Measurements from ENCODE around the gene TTC17.

GRCh38 chr11:35153866-35154291 is 14.9 kb downstream of the CD44 start:
- PRO-cap, 2 experiments = no peak in any of the 2 experiments
- RAMPAGE, long total RNA, 4 experiments = no peak in any of the 4 experiments

DNA sequence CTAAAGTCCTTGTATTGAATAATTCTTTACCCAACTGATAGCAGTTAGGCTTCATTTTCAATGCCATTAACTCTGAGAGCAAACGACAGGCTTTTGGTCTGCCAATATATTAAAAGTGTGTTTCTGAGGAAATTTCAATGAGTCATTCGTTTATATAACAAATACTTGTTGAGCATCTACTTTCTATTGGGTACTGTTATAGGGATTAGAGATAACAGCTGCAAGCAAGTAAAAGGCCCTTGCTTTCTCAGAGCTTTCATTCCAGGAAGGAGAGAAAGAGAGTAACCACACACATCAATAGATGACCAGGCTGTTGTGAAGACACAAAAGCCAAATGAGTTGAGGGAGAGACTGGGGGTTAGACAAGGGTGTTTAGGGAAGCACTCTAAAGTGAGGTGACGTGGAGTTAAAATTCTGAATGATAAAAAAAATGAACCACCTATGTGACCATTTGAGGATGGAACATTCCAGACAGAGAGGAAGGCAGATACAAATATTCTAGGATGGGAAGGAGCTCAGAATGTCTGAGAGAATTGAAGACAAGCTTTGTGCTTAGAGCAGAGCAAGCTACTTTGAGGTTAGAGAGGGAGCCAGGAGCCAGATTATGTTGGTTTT is 35.8 kb downstream of the CD44 start:
- PRO-cap, 2 experiments = no peak in any of the 2 experiments
- RAMPAGE, long total RNA, 4 experiments = start-site peak on the plus strand in 1 of 4 experiments, centred at position 190 of the sequence, 7 reads per replicate

DNA sequence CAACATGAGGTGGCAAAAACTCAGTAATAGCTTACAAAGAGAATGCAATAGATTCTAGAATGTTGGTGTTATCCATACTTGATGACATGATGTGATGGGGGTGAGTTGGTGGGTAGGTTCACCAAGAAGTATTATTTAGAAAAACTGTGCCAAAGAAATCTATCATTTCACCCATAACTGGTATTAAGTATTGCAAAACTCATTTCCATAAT is 39.6 kb downstream of the CD44 start:
- PRO-cap, 2 experiments = no peak in any of the 2 experiments
- RAMPAGE, long total RNA, 4 experiments = no peak in any of the 4 experiments

DNA sequence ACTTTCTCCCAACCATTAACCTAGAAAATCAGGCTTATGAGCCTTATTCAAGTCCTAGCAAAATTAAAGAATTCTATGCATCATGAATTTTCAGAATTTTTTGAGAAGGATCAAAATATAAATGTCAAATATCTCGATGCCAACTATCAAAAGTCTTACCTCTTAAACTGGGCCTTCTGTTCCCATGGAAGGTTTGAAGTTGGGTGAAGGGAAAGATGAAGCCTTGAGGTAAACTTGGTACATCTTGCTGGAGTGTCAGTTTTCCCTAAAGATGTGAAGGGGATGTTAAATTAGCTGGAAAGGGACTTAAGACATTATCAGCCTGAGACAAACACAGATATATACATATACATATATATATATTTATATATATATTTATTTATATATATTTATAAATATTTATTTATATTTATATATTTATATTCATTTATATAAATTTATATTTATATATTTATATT is 42.4 kb downstream of the CD44 start:
- PRO-cap, 2 experiments = no peak in any of the 2 experiments
- RAMPAGE, long total RNA, 4 experiments = no peak in any of the 4 experiments

DNA sequence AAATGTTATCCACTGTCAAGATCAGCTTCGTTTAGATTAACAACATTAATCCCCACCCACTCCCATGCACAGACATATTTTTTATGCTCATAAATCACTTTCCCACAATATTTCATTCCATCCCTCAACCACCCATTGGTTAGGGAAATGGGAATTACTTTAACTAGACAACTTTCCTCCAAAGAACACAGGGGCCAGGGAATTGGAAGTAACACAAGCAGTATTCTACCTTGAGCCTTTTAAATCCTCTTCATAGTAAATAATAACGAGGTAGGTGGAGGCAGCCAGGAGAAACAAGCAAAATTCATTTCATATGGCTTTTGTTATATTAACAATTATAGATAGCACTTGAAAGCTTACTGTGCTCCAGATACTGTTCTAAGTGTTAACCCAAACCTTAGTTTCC is 87.2 kb downstream of the CD44 start:
- PRO-cap, 2 experiments = no peak in any of the 2 experiments
- RAMPAGE, long total RNA, 4 experiments = no peak in any of the 4 experiments

DNA sequence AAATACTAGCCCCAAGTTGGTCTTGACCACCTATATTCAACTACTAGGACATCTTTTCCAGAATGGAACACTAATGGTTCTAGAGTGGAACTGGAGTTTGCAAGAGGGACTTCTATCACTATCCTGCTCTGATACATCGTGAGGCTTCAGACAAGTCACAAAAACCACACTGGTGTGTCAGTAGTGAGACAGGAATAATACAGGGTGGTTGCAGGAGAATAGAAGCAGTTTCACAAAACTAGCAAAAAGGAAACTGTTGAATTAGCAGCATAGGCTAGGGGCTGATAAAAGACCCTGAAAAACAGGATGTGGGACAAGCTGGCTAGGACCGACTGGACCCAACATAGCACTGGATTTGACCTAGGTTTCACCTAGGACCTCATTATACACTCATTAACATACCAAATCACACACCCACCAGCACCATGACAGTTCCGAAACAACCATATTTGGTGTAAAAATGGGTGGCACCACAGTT is 76.4 kb downstream of the SLC1A2 start:
- PRO-cap, 2 experiments = no peak in any of the 2 experiments
- RAMPAGE, long total RNA, 4 experiments = no peak in any of the 4 experiments

- PRO-cap, 2 experiments = no peak in any of the 2 experiments
- RAMPAGE, long total RNA, 4 experiments = no peak in any of the 4 experiments
These were observed 51.8 kb downstream of the SLC1A2 start for GRCh38 chr11:35367549-35368051.

DNA sequence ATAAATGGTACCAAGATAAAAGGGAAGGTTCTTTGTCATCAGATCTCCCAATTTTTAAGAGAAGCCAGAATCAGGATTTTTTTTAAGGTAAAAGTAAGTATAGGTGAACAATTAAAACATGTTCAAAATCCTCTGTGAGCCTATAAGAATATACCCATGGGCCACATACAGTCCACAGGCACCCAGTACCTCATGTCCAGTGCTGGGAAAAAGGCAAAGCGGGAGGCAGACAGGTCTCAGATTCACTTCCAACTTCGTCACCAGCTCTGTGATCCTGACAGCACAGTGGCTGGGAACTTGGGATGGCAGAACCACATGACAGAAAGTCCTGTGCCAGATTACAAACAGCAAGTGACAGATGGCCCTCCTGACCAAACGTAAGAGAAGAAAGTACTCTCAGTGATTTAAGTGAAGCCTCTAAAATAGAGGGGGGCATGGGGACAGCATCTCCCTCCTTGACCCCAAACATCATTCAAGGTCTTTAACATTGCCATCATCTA is 5.8 kb downstream of the SLC1A2 start:
- PRO-cap, 2 experiments = no peak in any of the 2 experiments
- RAMPAGE, long total RNA, 4 experiments = no peak in any of the 4 experiments

DNA sequence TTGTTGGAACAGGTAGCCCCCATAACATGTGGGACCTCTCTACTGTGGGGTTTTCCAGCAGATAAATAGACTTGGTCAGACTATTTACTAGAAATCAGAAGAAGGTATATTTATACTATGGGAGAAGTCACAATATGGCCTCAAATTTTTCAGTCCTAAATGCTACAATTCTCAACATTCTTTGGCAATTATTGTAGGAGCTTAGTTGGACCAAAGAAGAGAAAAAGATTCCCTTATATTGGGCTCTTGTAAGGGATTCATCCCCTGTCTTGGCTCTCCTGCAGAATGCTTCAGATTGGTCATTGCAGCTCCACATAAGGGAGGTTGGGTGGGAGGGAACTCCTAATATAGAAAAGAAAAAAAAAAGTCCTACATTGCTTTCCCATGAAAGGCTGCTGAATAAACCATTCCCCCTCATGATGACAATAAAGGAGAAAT is 4.7 kb upstream of the SLC1A2 start:
- PRO-cap, 2 experiments = no peak in any of the 2 experiments
- RAMPAGE, long total RNA, 4 experiments = no peak in any of the 4 experiments

DNA sequence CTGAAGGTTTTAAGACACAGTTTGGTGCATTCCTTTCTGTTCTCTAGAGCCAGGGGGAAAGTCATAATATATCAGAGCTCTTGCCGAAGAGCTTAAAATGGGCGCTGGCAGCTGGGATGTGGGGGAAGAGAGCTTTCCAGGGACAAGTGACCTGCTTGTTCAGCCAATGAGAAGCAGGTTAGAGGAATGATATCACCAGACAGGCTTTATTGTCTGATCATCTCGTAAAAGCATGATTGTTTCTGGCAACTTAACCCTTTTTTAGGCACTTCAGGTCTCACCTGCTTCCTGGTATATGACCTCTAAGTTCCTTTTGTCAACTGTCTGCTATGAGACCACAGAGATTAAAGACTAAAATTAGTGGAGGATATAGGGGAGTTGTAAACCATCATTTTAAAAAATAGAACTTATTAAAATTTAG is 20.3 kb downstream of the TRIM44 start:
- PRO-cap, 2 experiments = no peak in any of the 2 experiments
- RAMPAGE, long total RNA, 4 experiments = no peak in any of the 4 experiments

DNA sequence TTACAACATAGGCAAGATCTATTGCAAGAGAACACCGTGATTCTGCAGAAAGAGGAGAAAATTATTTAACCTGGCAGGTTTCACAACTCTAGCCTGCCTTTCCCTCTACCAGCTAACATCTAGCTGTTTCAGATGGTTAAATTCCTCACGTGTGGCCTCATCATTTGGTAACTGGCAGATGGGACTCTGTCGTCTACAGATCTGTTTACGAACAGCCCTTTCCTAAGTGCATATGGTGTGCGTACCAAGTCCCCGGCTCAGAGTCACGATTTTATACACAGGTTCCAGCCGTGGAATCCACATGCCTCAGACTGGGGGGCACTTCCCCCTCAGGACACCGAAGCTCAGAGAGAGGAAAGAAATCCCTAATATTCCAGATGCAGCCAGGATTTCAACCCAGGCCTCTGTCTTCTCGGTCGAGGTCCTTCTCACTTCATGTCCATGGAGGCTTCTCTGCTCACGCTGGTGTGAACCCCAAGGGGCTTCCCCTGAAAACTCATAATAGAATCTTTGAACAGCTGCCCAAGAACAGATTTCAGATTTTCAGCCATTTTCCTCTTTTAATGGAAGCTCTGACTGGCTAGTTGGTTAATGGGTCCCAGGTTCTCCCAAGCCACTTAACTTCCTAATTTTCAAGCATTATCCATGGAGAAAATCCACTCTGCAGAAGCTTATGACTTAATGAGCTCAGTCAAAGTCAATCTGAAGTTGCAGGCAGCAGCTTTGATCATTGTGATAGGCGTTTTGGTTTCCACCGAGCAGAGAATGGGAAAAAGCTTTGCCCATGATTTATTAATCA is 25.1 kb downstream of the LDLRAD3 start:
- PRO-cap, 2 experiments = no peak in any of the 2 experiments
- RAMPAGE, long total RNA, 4 experiments = no peak in any of the 4 experiments

DNA sequence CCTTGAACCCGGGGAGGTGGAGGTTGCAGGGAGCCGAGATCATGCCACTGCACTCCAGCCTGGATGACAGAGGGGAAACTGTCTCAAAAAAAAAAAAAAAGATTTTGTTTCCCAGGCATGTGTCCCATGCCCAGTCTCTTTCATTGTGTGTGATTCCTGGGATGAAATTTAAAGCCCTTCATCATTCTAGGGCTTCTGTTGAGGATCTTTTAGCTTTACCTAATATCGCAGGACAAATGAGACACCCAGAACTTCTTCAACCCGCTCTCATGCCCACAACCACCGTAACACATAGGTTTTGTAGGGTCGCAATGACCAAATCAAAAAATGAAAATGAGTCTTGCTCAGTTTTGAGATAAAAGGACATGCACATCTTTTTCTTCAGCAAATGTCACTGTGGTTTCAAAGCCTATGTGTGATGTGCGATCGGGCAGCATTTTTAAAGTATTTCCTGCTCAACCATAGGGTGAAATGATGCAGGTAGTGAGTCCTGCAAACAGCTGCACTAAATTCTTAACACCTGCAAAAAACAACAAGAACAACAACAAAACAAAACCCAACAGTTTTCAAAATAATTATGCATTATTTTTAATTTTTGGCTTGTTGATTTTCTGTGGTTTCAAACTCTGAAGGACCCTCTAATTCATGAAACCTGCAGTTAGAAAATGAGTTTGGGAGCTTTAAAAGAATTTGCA is 79.2 kb downstream of the PRR5L start:
- PRO-cap, 2 experiments = no peak in any of the 2 experiments
- RAMPAGE, long total RNA, 4 experiments = no peak in any of the 4 experiments

- PRO-cap, 2 experiments = peak in 2 of 2 experiments; most common plus-strand start chr11:36376384 (in 1); most common minus-strand start chr11:36376117 (in 1)
- RAMPAGE, long total RNA, 4 experiments = start-site peak on the plus strand in 4 of 4 experiments, at chr11:36375960-36376540 at its widest, 11 to 179 reads per replicate
These were observed 80.1 kb downstream of the PRR5L start for GRCh38 chr11:36375867-36376870.

DNA sequence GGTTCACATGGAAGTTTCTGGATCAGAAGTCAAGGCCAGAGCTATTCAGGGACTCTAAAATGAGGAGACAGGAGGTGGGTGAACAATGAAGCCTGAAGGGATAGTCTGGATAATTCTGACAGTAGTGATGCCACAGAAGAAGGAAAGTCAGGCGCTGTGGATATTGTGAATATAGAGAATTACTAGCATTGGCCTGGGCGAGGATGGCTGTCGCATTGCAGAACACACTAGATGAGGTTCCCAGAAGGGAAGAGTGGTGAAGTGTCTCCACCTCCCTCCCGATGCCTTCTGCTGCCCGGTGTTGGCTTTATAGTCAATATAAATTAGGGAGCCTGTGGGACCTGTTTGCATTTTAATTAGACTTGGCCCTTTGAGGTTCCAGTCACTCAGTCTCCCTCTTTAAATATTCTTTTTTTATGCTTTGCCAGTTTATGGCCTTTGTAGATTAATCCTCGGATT is 84.0 kb downstream of the PRR5L start:
- PRO-cap, 2 experiments = no peak in any of the 2 experiments
- RAMPAGE, long total RNA, 4 experiments = no peak in any of the 4 experiments

GRCh38 chr11:36409068-36409667 is 100.9 kb downstream of the TRAF6 start:
- PRO-cap, 2 experiments = no peak in any of the 2 experiments
- RAMPAGE, long total RNA, 4 experiments = no peak in any of the 4 experiments

DNA sequence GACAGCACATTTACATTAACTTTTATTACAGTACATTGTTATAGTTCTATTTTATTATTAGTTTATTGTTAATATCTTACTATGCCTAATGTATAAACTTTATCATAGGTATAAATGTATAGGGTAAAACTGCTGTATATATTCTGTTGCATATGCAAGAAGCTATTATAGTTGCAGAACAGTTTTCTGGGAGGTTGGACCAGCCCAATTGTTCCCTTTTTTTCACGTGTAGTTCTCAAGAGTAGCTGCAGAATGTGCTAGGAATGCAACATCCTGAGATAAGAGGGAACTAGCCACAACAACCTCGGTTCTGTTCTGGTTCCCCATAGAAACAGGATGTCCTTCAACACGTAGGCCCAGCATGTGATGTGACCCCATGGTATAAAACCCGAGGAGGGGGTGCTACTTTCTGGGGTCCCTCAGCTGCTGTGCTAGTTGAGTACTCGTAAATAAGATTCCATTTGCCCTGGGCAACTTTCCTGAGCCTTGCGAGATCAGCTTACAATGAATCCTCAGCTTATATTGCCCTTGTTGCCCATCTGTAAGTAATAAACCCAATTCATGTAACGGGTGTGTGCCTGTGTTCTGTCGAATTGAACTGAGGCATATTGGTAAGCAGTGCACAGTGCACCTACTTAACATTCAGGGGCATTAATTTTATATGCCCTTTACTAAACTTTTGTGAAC is 22.9 kb upstream of the TRAF6 start:
- PRO-cap, 2 experiments = no peak in any of the 2 experiments
- RAMPAGE, long total RNA, 4 experiments = no peak in any of the 4 experiments

DNA sequence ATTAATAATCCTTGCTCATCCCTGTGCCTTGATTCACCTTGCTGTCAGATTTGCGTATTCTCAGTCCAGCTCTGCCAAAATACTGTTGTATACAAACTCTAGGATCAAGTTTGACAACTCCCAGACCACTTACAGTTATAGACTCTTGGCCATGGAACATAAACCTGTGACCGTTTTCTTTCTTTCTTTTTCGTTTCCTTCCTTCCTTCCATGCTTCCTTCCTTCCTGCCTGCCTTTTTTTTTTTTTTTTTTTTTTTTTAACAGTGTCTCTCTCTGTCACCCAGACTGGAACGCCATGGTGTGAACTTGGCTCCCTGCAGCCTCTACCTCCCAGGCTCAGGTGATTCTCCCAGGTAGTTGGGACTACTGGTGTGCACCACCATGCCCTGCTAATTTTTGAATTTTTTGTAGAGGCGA is 2391.0 kb upstream of the RAG2 start:
- PRO-cap, 2 experiments = no peak in any of the 2 experiments
- RAMPAGE, long total RNA, 4 experiments = no peak in any of the 4 experiments

- PRO-cap, 2 experiments = no peak in any of the 2 experiments
- RAMPAGE, long total RNA, 4 experiments = no peak in any of the 4 experiments
These were observed 590 bp downstream of the API5 start for GRCh38 chr11:43312279-43312893.

GRCh38 chr11:43358678-43359113 is at the start of gene TTC17:
TTC17 (plus strand) TSS chr11:43358920.
- PRO-cap, 2 experiments = peak in 2 of 2 experiments; most common plus-strand start chr11:43358765 (in 1); most common minus-strand start chr11:43358810 (in 1)
- RAMPAGE, long total RNA, 4 experiments = start-site peak on the plus strand in 4 of 4 experiments, at chr11:43358931-43358979 at its widest, 22 to 1,549 reads per replicate

DNA sequence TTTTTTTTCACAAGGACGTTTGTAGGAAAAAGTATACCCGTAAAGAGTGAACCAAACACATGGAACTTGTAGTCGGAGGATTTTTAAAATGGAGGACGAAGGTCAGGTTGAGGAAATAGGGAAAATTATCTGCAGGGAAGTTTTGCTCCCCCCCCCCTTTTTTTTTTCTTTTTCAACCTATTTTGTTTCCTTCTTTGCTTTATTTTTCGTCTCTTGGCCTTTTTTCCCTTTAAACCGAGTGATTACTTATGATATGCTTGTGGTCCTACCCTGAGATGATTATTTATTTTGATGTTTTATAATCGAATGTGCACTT is 1.1 kb downstream of the HSD17B12 start:
- PRO-cap, 2 experiments = no peak in any of the 2 experiments
- RAMPAGE, long total RNA, 4 experiments = no peak in any of the 4 experiments

Measured in upper lobe of left lung (tissue), 5 donors.